Measurements from ENCODE around the genes GIGYF1 and VGF.

DNA sequence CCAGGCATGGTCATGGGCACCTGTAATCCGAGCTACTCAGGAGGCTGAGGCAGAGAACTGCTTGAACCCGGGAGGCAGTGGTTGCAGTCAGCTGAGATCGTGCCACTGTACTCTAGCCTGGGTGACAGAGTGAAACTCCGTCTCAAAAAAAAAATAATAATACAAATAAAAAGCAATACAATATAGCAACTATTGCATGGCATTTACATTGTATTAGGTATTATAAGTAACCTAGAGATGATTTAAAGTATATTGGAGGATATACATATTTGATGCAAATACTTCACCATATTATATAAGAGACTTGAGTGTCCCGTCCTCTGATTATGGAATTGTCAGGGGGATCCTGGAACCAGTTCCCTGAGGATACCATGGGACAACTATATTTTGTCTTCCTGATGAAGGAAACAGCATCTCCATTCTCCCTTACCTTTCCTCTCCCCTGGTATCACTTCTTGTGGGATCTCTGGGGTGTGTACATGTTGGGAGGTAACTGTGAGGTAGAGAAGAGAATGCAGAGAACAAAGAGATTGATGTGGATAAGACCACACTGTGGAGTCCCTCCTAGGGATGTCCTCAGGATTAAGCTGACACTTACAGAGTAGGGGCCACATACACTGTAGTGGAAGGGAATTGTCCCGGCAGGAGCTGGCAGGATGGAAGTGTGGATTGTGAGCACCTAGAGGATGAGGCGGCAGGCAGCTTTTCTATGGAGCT is 13.3 kb downstream of the AGFG2 start:
- PRO-cap: no peak

DNA sequence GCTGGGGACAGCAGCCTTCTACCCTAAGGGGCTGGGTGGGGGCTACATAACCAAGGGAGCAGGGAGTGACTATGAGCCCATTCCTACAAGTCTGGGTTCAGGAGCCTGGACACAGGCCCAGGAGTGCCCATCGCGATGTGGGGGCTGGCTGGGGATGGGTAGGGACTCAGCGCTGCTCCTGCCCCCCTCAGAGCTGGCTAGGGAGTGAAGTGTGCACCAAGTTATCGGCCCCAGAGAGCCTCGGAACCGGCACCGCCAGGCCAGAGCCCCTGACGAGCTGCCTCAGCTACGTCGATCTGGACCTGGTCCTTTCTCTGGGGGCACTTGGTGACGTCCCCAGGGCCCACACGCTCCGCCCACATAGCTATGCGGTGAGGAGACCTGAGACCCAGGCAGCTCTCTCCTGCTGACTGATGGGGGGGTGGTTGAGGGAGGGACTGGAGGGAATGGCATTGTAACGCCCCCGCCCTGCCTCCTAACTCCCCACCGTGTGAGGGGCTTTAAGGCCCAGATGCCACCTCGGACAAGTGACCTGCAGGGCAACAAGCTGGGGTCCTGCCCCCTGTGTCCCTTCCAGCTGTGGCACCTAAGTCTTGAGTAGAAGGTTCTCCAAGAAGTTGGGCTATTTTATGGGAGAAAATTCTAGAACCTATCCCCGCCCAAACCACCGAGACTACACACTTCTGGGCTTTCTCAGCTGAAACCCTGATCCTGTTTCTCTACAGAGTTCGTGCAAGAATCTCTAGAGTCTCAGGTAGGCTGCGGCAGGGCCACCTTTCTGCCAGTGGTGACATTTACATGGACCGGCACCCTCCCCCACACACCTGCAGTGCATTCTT is 2.4 kb downstream of the SAP25 start:
- PRO-cap: no peak

DNA sequence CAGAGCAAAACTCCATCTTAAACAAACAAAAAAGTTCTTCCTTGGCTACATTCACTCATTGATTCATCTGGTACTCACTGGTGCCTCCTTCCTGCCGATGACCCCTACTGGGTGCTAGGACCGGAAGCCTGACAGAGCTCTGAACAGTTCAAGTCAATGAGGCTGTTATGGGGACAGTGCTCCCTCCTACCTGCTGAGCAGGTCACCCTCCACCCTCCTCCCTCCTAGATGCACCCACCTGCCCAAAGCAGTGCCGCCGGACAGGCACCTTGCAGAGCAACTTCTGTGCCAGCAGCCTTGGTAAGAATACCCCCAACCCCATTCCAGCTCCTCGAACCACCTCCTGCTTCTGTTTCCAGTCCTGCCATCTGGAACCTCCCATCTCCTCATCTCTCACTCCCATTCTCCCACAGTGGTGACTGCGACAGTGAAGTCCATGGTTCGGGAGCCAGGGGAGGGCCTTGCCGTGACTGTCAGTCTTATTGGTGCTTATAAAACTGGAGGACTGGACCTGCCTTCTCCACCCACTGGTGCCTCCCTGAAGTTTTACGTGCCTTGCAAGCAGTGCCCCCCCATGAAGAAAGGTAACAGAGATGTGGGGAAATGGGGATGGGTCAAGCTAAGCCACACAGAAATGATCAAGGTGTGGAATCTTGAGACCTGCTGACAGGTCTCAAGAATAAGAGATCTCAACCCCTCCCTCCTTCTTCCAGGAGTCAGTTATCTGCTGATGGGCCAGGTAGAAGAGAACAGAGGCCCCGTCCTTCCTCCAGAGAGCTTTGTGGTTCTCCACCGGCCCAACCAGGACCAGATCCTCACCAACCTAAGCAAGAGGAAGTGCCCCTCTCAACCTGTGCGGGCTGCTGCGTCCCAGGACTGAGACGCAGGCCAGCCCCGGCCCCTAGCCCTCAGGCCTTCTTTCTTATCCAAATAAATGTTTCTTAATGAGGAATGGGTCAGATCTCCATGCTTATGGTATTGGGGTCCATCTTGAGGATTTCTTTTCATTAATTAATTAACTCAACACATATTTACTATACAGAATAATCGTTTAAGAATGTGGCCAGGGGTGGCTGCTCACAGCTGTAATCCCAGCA is 4.8 kb upstream of the MOSPD3 start:
- PRO-cap: no peak

GRCh38 chr7:100626084-100627433 is 14.2 kb downstream of the MOSPD3 start:
- PRO-cap: no peak

- PRO-cap: no peak
Measured at GRCh38 chr7:100682087-100683247, 8.9 kb downstream of the GNB2 start.

- PRO-cap: no peak
Measured at GRCh38 chr7:100692418-100693350, 1.4 kb downstream of the GIGYF1 start.

GRCh38 chr7:100693598-100694741 is at the start of gene GIGYF1:
GIGYF1 (minus strand) TSS chr7:100694250.
- PRO-cap: bidirectional peak, plus-strand start at chr7:100694539, minus-strand start at chr7:100694239

- PRO-cap: no peak
Measured at GRCh38 chr7:100816461-100816803, 10.9 kb downstream of the EPHB4 start.

GRCh38 chr7:100867450-100868071 is 374 bp downstream of the TRIP6 start:
- PRO-cap: unidirectional peak, minus-strand start at chr7:100867685

DNA sequence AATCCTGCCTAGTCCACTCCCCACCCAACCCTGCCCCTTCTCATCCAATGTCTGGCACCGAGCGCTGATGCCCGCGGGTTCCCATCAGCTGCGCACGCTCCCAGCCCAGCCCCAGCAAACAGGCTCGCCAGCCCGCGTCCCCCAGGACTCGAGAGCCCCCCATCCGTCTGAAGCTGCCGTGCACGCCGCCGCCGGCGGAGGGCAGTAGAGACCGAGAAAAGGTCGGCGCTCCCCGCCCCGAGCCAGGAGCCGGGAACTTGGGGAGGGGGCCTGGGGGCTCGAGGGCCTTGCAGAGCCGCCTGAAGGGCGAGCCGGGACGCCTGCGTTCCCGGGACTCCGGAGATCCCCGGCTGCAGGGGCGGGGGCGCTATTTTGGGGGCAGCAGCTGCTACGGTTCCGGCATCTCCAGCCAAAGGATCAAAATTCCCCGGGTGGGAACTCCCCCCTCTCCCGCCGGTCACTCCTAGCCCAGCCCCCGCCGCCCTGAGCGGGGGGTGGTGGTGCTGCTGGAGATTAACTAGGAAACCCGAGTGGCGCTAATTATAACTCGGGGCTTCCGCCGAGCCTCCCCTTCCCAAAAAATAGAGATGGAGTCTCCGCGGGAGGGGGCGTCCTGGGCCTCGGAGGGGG is 806 bp downstream of the ACHE start:
- PRO-cap: no peak

GRCh38 chr7:100942312-100942958 is 6.9 kb upstream of the MUC3A start:
- PRO-cap: no peak

DNA sequence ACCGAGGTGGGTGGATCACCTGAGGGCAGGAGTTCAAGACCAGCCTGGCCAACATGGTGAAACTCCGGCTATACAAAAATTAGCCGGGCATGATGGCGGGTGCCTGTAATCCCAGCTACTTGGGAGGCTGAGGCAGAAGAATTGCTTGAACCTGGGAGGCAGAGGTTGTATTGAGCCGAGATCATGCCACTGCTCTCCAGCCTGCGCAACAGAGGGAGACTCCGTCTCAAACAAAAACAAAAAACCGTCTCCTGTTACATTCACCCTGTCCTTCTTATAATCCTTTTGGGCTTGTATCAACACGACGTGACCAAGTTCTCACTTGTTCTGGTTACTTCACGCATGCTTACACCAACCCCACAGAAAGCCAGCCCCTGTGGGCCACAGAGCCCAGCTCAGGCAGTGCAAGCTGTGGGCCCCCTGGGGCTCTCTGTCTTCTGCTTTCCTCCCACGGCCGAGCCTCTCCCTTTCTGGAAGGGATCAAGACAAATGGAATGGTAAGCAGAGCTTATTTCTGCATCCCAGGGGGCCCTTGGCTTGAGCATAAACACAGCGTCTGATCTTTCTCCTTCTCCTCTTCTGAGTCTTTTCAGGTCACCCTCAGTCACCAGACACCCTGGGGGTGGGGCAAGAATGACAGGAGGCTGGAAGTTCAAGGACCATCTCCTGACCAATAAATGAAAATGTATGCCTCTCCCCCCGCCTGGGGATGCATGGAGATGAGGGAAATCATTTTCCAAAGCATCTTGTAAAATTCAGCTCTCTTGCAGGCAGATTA is 19.1 kb upstream of the TRIM56 start:
- PRO-cap: no peak

- PRO-cap: no peak
Measured at GRCh38 chr7:101117270-101117833, 9.6 kb upstream of the SERPINE1 start.

- PRO-cap: no peak
Measured at GRCh38 chr7:101154860-101155459, 684 bp downstream of the AP1S1 start.

DNA sequence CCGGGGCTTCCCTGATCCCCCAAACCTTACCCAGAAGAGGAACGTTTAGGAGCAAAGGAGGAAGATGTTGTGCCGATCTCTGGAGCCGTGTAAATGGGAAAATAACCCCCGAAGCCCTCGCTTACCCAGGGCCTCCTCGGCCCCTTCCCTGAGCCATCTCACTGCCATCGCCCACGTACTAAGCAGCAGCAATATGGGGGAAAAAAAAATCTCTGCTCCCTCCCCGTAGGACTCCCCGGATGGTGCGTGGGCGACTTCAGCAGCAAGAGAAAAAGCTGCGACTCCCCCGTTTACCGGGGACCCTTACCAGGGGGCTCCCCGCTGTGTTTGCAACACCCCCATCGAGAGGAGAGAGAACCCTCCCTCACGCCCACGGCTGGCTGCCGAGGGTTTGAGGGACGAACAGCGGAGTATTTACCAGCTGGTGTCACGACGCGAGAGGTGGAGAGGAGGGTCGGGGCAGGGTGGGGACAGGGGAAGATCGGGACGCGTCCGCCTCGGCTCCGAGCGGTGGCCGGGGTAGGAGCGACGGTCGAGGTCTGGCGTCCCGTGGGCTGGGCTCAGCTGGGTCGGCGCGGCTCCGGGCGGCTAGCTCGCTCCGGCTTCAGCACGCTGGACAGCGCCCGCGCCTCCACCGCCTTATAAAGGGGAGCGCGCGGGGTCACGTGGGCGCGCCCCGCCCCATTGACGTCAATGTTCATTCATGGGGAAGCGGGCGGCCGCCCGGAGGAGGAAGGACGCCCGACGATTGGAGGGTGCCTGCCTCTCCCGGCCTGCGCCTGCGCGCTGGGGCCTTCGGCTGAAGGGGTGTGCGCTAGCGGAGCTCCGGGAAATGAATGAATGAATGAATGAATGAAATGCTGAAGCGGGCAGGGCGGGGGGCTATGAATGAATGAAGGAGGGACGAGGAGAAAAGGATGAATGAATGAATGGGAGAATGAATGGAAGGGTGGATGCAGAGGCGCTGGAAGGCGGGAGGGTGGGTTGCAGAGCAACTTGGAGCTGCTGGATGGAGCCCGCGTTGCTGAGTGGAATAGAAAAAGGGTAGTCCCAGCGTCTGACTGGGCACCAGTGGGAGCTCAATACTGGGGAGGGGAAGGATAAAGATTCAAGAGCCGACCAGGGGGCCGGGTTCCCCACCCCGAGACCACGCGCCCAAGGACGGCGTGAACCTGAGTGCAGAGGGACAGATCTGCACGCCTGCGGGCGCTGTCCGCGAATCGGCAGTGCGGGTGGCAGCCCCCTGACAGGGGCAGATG is at the start of gene VGF:
TSS of gene VGF (minus strand) at position 614 of the 1,259 bp plus-strand sequence.
- PRO-cap: no peak

- PRO-cap: no peak
Measured at GRCh38 chr7:101169789-101170317, 4.5 kb upstream of the VGF start.

- PRO-cap: no peak
Measured at GRCh38 chr7:101233855-101234335, 3.7 kb downstream of the CLDN15 start.

DNA sequence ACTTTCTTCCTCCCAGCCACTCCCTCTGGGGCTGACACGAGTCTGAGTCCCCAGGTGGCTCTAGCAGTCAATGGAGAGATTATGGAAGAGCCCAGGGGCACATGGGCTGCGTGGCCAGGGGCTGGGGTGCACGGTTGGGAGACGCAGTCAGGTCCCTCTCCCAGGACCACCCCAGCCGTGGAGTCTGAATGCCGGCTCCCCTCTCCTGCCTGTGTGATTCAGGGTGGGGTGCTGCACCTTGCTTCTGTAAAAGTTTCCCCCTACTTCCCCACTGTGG is 1.9 kb downstream of the CLDN15 start:
- PRO-cap: no peak

- PRO-cap: no peak
Measured at GRCh38 chr7:101299881-101300653, 21.5 kb downstream of the IFT22 start.

GRCh38 chr7:101390720-101391706 is 28.3 kb downstream of the COL26A1 start:
- PRO-cap: no peak